Frontal cortex (tissue), 2 donors: ENCODE measurements around a stretch of chr6.

GRCh38 chr6:2304718-2305179, 59.3 kb upstream of the GMDS start:
- RAMPAGE, long total RNA = no peak

- RAMPAGE, long total RNA = no peak
Observed at GRCh38 chr6:2734037-2734530, 16.6 kb downstream of the MYLK4 start.

DNA sequence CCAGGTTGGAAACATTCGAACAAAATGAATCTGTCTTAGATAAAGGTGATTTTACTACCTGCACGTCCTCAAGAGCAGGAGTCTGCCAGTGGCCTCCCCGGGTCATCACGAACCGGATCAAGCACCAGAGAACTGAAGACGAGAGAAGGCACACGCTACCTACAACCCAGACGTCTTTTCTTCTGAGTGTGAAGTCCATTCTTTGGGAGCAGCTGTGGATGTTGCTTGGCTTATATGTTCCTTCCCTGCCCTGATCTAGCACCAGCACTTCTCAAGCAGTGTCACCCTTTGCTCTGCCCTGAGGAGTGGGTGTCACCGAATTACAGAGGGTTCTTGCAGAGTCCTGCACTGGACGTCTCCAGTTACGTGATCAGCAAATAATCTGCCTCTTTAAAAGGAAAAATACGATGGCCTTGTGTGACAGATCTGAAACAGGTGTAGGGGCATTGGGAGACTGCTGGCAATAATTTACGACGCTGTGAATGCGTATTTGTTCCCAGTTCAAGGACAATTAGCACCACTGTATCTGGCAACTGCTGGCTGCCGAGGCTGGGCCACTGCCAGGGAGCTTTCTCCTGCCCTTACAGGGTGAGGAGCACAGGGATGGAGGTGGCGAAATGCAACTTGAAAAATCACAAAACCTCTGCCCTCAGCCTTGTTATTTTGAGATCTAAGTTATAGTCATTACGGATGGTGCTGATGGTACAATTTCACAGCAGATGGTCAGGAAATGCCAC, 6.7 kb downstream of the MYLK4 start:
- RAMPAGE, long total RNA = no peak

DNA sequence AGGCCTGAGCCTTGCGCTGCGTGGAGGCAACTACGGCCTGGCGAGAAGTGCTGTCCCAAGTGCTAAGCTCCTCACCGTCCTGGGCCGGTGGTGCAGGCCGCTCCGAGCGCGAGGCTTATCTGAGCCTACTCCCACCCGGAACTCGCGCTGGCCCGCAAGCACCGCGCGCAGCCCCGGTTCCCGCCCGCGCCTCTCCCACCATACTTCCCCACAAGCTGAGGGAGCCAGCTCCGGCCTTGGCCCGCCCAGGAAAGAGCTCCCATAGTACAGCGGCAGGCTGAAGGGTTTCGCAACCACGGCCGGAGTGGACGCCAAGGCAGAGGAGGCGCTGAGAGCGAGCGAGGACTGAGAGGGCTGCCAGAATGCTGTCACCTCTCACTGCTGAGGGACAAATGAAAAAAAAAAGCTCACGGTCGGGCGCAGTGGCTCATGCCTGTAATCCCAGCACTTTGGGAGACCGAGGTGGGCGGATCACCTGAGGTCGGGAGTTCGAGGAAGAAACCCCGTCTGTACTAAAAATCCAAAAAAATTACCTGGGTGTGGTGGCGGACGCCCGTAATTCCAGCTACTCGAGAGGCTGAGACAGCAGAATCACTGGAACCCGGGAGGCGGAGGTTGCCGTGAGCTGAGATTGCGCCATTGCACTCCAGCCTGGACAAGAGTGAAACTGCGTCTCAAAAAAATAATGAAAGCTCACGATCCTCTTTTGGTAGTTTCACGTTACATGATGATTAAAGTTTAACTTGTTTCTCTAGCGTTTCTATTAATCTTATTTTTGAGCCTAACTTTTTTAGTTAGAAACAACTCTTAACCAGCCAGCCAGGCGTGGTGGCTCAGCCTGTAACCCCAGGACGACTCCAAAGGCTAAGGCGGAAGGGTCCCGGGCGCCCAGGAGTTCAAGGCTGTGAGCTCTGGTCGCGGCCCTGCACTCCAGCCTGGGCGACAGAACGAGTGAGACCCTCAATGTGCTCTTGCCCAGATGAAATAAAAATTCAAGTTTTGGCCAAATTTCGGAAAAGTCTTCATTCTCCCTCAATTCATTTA, 1.4 kb upstream of the WRNIP1 start:
- RAMPAGE, long total RNA = no peak

- RAMPAGE, long total RNA = no peak
Observed at GRCh38 chr6:2766887-2767507, 1.8 kb downstream of the WRNIP1 start.

DNA sequence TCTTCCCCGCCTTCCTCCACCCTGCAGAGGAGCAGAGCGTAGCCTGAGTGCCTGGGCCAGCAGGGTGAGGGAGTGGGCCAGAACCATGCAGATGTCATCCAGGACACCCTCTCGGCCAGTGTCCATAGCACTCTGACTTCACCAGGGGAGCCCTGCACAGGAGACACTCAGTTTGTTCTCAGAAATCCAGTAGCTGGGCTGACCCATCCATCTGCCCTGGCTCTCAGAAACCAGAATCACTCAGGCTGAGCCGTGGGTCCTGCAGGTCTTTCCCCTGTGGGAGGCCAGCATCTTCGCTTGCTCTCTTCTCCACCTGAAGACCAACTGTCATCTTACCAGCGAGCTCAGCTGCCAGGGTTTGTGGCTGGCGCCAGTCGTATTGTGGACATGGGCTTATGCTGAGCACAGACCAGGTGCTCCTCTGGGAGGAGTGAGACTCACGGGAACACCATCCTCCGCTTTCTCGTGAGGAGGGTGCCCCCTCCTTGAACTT, 17.0 kb downstream of the WRNIP1 start:
- RAMPAGE, long total RNA = no peak

DNA sequence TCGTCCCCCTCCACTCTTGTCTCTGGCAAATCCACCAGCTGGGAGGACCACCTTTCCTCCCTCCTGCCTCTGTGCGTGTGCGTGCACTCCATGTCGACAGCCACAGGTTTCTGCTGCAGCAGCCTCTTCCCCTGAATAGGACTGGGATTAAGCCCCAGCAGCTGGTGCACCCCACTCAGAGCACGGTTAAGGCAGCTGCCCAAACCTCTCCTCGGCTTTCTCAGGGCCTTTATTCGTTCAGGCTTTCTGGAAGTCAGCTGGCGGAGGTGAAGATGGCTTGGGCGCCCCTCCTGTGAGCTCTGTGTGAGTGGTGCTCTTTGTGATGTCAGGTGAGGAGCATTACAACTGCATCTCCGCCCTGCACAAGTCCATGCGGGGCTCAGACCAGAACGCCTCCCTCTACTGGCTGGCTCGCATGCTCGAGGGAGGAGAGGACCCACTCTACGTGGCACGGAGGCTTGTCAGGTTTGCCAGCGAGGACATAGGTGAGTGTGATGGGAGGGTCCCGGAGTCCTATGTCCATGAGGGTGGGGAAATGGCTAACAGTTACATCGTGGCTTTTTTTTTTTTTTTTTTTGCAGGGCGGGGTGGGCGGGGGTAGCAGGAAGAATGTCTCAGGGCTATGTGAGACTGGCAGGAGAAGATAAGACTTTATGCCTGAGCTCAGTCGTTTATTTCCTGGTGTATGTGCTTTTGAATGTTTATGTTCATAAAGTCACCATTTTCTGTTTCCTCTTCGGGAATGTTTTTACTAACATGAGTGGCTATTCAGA, 18.1 kb downstream of the WRNIP1 start:
- RAMPAGE, long total RNA = no peak

GRCh38 chr6:2853071-2853352, 11.3 kb upstream of the SERPINB1 start:
- RAMPAGE, long total RNA = no peak

DNA sequence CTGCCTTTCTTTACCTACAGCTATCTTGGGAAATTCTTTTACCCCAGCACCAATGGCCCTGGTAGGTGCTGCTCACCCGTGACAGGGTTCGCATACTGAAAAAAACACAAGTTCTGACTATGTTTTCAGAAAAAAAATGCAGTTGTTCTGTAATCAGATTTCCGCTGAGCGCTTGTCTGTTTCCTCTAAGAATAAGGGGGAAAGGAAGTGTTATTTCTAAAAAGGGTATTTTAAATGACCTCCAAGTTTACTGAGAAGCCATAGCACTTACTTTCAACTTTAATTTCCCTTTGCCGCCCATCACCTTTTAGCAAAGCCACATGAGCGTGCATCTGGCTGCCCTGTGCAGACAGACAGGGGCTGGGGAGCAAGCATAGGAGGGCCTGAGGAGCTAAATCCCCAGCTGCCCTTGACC, 28.1 kb downstream of the SERPINB6 start:
- RAMPAGE, long total RNA = no peak

DNA sequence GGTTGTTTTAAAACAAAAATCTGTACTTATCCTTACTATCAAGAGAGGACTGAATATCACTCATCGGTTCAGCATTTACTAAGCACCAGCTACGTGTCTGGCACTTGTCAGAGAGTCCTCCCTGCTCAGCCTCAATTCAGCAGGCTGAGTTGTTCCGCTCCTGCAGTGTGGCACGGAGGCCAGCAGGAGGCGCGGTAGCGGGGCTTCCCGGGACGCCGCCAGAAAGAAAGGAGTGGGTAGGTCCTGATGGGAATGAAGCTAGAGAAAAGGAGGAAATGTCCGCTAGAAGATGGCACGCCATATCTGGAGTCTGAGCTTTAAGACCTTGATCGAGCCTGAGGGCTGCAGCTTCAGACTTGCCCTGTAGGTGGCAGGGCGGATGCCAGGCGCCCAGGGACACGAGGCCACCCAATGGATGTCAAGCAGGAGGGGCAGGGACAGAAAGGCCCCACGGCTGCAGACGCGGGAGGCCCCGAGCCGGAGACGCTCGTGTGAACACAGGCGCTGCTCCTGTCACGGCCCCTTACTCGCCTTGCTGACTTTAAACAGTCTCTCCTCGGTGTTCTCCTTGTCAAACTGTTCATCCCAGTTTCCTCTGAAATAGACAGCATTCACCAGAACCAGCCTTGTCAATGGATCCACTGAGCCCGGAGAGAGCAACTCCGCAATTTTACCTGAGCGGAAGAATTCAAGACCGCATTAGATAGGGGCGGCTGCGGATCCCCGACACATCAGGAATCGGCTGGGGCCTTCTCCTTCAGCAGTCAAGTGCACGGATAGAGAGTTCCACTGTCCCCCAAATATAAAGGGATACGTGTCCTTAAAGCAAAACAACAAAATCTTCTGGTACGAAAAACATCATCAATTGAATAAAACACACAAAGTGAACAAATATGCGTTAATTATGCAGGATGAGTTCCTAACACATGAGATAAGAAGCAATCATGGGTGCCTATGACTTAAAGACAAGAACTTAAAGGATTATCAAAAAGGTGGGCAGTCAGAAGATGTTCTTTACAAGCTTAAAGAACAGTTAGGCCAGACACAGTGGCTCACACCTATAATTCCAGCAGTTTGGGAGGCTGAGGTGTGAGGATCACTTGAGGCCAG, 18.5 kb downstream of the SERPINB6 start:
- RAMPAGE, long total RNA = no peak

GRCh38 chr6:2962591-2963026, 8.8 kb downstream of the SERPINB6 start:
- RAMPAGE, long total RNA = no peak

GRCh38 chr6:2990985-2991544, 8.6 kb upstream of the NQO2 start:
- RAMPAGE, long total RNA = no peak

DNA sequence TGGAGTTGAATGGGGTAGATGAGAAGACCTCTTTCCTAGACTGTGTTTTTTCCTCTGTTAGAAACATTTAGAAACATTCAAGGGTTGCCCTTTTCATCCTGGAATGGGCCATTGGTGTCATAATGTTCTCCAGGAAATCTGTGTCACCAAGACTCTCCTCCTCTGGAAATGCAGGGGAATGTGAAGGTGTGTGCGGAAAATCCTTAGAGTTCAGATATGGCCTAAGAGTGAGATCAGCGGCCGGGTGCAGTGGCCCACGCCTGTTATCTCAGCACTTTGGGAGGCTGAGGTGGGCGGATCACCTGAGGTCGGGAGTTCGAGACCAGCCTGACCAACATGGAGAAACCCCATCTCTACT, 13.0 kb downstream of the RIPK1 start:
- RAMPAGE, long total RNA = no peak

DNA sequence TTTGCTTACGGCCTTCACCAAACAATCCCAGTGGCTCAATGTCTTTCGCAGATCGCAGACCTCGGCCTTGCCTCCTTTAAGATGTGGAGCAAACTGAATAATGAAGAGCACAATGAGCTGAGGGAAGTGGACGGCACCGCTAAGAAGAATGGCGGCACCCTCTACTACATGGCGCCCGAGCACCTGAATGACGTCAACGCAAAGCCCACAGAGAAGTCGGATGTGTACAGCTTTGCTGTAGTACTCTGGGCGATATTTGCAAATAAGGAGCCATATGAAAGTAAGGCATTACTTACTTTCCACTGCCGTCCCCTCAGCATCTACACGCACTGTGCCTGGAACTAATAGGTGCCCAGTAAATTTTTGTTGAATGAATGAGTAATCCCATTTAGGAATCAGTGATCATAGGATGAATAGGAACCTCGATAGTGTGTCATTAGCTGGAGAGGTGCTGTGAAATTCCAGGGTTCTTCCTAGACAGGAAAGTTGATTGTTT, 14.8 kb downstream of the RIPK1 start:
- RAMPAGE, long total RNA = no peak

- RAMPAGE, long total RNA = no peak
Observed at GRCh38 chr6:3211193-3211735, 16.2 kb downstream of the TUBB2B start.

DNA sequence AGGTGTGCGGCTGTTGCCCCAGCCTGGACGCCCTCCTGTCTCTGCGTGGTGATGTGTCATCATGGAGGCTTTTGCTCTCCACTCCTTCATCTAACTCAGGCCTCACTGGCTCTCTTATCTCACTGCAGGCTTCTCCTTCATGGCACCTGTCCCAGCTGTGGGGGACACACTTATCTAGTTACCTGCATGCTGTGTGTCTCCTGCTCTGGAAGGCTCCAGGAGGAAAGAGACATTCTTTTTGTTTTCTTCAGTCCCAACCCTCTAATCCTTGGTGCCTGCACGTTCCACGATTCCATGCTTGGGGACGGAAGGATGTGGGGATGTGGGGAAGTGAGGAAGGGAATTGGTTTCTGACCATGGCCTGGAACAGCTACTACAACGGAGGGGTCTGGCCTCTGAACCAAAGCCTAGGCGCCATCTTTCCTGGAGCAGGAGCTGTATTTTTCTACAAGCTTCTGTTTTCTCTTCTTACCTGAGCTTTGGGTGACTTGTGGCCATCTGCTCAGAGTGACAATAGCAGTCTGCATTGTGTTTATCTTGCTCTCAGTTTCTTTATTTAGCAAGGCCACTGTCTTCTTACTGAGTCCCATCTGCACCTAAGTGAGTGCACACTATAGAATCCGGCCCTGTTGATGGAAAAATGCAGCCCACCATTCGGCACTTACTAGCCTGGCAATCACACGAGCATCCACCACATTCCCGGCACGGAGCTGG, 89.3 kb downstream of the PSMG4 start:
- RAMPAGE, long total RNA = no peak

- RAMPAGE, long total RNA = no peak
Observed at GRCh38 chr6:3355294-3355462, 96.4 kb downstream of the PSMG4 start.

DNA sequence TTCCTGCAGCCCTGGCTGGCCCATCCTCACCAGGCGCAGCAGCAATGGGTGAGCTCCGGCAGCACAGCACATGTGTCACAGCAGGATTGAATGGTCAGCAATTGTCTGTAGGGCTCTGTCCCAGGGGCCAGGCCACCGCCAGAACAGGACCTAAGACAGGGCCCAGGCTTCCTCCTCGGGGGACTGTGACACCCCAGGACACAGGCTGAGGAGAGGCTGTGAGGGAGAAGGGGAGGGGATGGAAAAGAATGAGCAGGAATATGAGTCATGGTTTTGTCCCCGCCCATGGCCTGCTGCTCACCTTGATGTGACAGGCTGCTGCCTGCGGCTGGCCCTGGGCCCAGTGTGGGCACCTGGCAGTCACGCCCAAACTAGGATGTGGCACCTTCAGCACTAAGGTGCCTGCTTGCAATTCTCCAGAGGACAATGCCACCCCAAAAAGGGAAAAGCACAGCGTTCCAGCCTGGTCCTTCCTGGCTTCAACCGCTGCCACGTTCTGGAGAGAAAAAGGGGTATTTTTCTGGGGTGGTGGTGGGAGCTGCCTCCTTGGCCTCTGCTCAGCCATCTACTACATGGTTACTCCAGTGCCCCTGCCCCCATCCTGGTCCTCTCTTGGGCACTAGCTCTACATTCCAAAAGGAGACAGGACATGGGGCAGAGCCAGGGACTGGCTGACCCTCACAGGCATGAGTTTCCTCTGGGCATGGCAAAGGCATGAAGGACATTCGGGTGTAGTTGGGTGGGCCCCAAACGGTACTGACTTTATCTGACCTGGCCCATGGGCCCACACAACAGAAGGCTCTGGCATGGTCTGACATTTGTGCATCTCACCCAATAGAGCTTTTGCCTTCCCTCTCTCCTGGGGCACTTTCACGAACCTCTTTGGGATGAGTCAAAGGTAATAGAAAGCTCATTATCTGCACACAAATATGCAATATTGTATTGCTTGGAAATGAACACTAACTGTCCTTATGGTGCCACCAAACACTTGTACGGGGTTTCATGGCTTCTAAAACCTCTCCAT, 93.3 kb downstream of the SLC22A23 start:
- RAMPAGE, long total RNA = no peak

GRCh38 chr6:3592340-3592768, 135.5 kb upstream of the SLC22A23 start:
- RAMPAGE, long total RNA = no peak

- RAMPAGE, long total RNA = no peak
Observed at GRCh38 chr6:3722176-3722911, 29.2 kb downstream of the PXDC1 start.